Measurements from ENCODE around the genes JAK3, MPV17L2 and LRRC25.

GRCh38 chr19:17706737-17707152 lies 12.5 kb upstream of the MAP1S start:
- PRO-cap: no peak
- RAMPAGE, long total RNA: no peak

GRCh38 chr19:17795244-17795494 lies 231 bp downstream of the B3GNT3 start:
- PRO-cap: no peak
- RAMPAGE, long total RNA: no peak

- PRO-cap: bidirectional peak, plus-strand start at chr19:17848097, minus-strand start at chr19:17848063
- RAMPAGE, long total RNA: no peak
Measured at GRCh38 chr19:17847246-17848358, at the start of gene JAK3. Gene JAK3 (minus strand): TSS chr19:17847982.

DNA sequence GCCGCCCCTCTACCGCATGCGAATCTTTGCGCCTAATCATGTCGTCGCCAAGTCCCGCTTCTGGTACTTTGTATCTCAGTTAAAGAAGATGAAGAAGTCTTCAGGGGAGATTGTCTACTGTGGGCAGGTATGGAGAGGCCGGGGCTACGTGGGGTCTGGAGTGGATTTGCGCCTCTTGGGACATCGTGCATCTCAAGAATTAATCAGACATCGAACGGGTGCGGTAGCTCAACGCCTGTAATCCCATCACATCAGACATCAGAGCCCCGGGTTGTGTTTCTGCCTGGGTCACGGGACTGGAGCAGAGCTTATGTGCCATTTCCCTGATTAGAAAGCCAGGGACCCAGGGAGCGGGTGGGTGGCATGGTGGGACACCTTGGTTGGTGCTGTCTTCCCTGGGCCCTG lies 1.6 kb downstream of the RPL18A start:
- PRO-cap: no peak
- RAMPAGE, long total RNA: no peak

DNA sequence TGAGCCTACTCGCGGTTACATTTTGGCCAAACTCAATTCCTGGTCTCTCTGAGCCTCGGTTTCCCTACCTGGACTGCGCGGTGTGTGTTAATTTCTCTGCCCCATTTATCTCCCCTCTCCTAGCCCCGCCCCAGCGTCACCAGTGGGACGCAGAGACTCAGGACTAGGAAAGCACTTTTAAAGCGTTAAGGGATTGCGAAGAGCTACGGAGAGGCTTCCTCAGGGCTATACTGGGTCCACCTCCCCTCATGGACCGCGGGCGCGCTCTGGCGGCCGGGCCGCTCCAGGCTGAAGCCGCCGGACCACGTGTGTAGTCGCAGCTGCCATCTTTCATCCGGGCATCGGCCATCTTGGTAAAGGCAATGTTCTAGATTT lies 410 bp upstream of the CCDC124 start:
- PRO-cap: no peak
- RAMPAGE, long total RNA: no peak

DNA sequence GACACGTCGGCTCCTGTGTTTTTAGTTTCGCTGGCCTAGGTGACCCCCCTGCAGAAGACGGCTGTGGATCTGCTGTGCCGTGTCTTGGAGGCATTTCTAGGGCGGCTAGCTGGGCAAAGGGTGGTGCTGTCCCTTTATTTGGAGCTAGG lies 16.9 kb downstream of the CCDC124 start:
- PRO-cap: no peak
- RAMPAGE, long total RNA: no peak

DNA sequence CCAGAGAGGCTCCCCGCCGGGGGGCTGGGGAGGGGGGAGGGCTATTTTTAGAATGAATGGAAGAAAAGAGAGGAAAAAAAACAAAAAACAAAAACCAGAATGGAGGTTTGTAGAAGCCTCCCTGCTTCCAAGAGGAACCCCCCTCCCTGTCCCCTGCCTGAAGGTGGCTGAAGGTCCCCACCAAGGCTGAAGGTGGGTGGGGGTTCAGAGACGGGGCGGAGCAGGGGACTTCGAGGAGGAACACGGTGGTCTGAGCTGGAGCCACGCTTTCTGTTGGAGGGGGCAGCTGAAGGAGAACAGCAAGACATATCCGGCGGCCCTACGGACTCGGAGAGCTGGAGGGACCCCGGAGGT lies 15.9 kb upstream of the KCNN1 start:
- PRO-cap: no peak
- RAMPAGE, long total RNA: no peak

DNA sequence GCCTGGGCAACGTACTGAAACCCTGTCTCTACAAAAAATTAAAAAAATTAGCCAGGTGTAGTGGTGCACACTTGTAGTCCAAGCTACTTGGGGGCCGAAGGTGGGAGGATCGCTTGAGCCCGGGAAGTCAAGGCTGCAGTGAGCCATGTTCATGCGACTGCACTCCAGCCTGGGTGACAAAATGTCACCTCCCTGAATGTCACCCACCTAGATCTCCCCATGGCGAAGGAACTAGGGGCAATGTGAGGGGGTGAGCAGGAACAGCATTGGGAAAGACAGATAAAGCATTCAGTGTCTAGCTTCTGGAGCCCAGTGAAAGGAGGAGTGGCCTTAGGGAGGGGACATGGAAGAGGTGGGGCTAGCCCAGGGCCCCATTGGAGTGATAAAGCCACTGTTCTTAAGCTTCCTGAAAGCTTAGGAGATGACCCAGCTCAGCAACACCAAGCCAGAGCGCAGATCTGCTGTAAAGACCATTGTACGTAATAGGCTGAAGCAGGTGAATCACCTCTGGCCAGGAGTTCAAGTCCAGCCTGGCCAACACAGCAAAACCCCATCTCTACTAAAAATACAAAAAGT lies 13.1 kb upstream of the KCNN1 start:
- PRO-cap: no peak
- RAMPAGE, long total RNA: no peak

- PRO-cap: no peak
- RAMPAGE, long total RNA: no peak
Measured at GRCh38 chr19:17967209-17967602, 299 bp downstream of the KCNN1 start.

DNA sequence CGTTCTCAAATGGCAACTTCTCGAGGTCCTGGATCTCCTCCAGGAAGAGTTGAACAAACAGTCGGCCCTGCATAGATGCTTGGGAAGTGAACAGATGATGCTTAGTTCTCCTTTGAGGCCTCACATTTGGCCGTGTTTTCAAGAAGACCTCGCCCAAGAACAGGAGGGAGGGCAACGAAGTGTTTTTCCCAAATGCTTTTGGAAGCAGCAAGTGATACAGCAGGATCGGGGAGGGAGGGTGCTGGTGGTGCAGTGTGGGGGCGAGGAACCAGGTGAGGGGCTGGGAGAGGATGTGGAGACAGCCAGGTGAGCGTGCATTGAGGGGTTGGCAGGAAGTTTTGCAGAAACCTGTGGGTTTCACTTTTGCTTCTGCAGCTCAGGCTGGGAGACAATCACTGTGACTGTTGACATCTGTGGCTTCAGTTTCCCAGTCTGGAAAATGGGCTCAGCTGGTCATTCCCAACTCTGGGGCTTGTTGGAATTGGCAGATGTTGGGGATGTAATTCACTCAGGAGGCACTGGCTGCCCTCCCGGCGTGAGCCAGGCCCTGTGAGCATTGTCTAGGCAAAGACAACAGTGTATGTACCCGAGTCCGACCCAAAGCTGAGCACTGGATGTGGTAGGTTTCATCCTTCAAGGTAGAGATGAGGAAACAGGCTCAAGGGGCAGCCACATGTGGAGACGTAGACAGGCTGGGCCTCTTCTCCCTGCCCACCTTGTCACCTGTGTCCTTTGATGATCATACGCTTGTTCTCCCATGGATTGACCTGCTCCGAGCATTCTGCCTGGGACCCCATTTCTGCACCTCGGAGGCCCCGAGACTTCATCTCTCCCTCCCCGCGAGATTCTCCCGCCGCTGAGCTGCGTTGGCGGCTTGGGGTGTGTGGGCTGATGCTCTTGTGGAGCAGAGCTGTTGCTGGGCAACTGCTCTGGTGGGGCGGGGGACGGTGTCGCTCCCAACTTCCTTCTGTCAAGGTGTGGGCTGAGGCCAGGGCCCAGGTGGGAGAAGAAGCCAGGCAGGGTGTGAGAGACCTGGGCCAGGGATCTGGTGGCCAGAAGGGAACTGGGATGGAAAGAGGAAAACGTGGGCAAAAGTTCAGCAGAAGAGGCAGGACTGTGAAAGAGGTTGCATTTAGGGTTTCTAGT lies 21.9 kb downstream of the MAST3 start:
- PRO-cap: no peak
- RAMPAGE, long total RNA: no peak

DNA sequence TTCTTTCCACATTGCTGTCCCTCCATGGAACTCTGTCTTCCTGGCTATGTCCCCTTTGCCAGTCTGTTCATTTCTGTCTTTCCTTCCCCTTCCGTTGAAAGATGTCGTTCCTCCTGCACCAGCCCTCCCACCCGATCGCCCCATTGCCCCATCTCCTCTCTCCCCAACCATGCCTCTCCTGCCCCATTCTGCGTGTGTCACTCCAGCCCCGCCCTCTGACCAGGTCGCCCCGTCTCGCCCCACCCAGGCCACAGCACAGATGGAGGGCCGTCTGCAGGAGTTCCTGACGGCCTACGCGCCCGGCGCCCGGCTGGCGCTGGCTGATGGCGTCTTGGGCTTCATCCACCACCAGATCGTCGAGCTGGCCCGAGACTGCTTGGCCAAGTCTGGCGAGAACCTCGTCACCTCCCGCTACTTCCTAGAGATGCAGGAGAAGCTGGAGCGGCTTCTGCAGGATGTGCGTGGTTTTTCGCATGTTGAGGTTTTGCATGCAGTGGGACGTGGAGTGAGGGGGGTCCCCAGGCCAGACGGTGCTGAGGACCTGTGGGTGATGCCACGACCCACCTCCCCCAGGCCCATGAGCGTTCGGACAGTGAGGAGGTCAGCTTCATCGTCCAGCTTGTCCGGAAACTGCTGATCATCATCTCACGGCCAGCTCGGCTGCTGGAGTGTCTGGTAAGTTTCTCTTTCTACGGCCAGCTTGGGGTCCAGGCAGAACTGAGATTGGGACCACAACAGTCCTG lies 26.3 kb downstream of the MAST3 start:
- PRO-cap: no peak
- RAMPAGE, long total RNA: no peak

GRCh38 chr19:18192595-18193538 lies at the start of gene MPV17L2:
Gene MPV17L2 (plus strand): TSS chr19:18193218.
- PRO-cap: bidirectional peak, plus-strand start at chr19:18192810, minus-strand start at chr19:18192791; unidirectional peak, plus-strand start at chr19:18193218; unidirectional peak, plus-strand start at chr19:18193268; unidirectional peak, plus-strand start at chr19:18193363
- RAMPAGE, long total RNA: start-site peak on the plus strand at chr19:18193218-18193275, 42 and 95 reads in 2 replicates

- PRO-cap: no peak
- RAMPAGE, long total RNA: no peak
Measured at GRCh38 chr19:18223665-18224907, 2.2 kb downstream of the PDE4C start.

- PRO-cap: no peak
- RAMPAGE, long total RNA: no peak
Measured at GRCh38 chr19:18224908-18225424, 1.3 kb downstream of the PDE4C start.

- PRO-cap: no peak
- RAMPAGE, long total RNA: no peak
Measured at GRCh38 chr19:18269207-18269943, 4.9 kb downstream of the IQCN start.

GRCh38 chr19:18294387-18295186 lies 13.2 kb upstream of the JUND start:
- PRO-cap: no peak
- RAMPAGE, long total RNA: no peak

DNA sequence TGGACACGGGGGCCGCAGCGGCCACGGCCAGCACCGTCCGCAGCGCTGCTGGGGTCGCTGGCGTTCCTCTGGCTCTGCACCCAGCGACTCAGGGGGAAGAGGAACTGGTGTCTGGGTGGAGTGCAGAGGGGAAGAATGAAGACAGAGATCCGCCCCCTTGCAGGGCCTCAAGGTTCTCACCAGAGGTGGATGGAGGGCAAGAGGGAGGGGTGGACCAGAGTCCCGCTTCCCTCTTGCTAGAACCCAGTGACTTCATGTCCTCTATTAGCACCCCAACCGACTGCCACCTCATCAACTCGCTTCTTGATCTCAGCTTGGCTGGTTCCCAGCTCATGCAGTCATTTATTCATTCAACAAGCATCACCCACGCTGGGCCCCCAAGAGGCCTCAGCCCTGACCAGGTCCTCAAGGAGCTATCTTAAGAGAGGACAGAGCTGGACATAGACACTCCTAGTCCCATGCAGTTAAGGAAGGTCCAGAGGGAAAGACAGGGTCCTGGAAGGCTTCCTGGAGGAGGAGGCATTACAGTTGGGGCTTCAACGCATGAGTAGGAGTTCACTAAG lies at the start of gene LRRC25:
TSS of gene LRRC25 (minus strand) at position 90 of the 563 bp plus-strand sequence.
- PRO-cap: no peak
- RAMPAGE, long total RNA: no peak

GRCh38 chr19:18402399-18403464 lies 5.3 kb upstream of the LRRC25 start:
- PRO-cap: bidirectional peak, plus-strand start at chr19:18403026, minus-strand start at chr19:18402896
- RAMPAGE, long total RNA: no peak

GRCh38 chr19:18440860-18441841 lies 3.2 kb upstream of the ISYNA1 start:
- PRO-cap: no peak
- RAMPAGE, long total RNA: no peak

- PRO-cap: no peak
- RAMPAGE, long total RNA: no peak
Measured at GRCh38 chr19:18472639-18473148, 34.8 kb upstream of the ISYNA1 start.

Data from Karpas-422 (cell line).